Hair follicular keratinocyte (primary cell): ENCODE results near the genes CHRNB2, PMVK, SHC1 and FLAD1.

GRCh38 chr1:154330204-154330581, 4.9 kb downstream of the ATP8B2 start:
- RAMPAGE, long total RNA, result no peak

- RAMPAGE, long total RNA, result no peak
Observed at GRCh38 chr1:154331519-154332174, 6.3 kb downstream of the ATP8B2 start.

- RAMPAGE, long total RNA, result no peak
Observed at GRCh38 chr1:154419386-154419983, 14.3 kb downstream of the IL6R start.

DNA sequence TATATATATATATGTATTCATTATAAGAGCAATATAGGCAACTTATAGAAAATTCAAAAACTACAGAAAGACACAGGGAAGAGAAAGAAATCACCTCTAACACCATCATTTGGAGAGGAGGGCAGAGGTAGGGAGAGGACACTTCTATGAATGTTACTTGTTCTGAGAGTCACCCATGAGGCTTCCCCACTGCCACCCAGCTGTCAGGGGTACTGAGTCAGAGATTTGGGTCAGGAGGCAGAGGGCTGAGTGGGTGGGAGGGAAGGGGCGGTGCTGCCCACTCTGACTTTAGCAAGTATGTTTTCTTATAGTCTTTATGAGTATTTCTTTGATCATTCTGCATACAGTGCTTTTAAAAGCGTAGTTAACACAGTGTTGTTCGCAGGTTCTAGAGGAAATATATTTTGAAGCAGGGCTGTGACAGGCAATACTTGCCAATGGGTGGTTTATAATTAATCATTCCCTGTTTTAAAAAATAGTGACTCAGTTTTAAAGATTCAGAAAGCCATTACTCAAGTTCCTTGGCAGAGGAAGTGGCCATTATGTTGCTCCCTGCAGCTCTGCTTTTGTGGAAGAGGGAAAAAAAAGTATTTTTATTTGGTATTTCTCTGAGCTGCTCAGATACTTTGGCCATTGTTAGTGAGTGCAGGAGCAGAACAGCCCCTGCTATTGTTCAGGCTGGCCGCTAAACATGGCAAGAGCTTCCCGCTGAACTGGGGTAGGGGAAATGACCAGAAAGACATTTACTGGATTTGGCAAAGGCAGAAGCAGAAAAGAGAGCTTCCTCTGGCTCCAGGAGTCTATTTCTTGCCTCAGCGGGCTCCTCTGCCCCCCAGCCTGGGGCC, 18.4 kb downstream of the IL6R start:
- RAMPAGE, long total RNA, result no peak

DNA sequence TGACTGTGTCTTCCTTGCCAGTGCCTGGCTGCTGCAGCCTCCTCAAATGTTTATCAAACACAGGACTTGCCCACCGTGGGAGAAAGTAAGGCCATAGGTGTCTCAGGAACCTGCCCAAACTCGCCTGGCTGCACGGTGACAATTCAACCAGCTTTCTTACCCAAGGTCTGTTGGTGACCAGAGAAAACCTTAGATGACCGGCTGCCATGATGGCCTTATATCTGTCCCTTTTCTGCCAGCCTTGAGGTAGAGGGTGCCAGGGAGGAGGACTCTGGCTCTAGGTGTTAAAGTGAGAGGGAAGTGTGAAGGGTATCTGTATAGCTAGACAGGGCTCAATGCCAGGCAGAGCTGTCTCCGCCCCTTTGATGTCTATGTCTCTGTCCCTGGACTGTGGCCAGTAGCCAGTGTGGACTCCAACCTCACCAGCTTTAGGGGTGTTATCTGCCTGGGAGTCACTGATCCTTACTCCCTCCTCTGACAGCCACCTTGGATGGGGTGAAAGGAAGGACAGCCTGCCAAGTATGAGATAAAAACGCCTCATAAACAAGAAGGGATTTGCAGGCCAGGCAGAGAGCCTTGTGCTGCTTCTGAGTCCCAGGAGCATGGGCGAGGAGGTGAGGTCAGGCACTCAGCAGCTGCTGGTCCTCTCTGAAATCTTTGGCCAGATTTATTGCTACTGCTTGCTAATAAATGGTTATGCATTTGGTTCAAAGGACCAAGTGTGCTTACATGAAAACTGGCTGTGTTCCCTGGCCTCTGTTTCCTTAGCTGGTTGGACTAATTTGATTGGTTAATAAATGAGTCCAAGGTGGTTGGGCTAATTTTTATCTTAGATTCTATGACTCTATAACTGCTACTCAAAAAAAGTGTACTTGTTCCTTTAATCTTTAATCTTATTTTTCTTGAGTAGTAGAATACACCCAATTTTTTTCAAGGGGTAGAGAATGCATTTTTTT, 22.5 kb downstream of the IL6R start:
- RAMPAGE, long total RNA, result no peak

DNA sequence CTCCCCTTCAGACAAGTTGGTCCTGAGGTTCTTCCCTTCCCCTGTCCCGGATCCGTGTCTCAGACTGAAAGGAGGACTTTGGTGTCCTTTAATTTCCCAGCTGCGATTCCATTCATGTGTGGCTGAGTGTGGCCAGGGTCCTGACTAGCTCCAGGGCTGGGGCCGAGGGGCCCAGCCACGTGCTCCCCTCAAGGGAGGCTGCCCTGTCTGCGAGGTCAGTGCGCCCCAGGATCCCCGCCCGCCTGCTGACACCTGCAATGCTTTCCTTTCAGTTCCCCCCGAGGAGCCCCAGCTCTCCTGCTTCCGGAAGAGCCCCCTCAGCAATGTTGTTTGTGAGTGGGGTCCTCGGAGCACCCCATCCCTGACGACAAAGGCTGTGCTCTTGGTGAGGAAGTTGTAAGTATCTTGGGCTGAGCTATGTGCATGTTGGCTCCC, 25.1 kb downstream of the IL6R start:
- RAMPAGE, long total RNA, result no peak

DNA sequence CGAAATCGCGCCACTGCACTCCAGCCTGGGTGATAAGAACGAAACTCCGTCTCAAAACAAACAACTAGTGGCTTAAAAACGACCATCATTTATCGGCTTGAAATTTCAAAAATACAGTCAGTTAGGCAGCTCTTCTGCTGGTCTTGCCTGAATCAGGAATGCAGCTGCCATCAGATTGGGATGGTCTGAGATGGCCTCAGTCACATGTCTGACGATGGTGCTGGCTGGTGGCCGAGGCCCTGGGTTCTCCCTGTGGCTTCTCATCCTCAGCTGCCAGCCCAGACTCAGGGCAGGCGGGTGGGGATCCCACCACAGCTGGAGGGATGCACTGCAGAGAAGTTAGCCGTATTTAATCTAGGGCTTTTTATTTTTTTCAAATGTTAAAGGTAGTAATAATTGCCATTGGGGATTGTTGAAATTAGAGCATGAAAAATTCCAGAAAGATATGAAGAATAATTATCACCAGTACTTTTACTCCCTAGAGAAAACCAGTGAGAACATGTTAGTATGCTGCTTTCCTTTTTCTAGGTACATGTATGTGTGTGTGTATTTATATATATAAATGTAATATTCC, 31.4 kb downstream of the IL6R start:
- RAMPAGE, long total RNA, result no peak

GRCh38 chr1:154457586-154457837, 44.5 kb upstream of the TDRD10 start:
- RAMPAGE, long total RNA, result no peak

GRCh38 chr1:154484872-154485752, 16.9 kb upstream of the TDRD10 start:
- RAMPAGE, long total RNA, result no peak

DNA sequence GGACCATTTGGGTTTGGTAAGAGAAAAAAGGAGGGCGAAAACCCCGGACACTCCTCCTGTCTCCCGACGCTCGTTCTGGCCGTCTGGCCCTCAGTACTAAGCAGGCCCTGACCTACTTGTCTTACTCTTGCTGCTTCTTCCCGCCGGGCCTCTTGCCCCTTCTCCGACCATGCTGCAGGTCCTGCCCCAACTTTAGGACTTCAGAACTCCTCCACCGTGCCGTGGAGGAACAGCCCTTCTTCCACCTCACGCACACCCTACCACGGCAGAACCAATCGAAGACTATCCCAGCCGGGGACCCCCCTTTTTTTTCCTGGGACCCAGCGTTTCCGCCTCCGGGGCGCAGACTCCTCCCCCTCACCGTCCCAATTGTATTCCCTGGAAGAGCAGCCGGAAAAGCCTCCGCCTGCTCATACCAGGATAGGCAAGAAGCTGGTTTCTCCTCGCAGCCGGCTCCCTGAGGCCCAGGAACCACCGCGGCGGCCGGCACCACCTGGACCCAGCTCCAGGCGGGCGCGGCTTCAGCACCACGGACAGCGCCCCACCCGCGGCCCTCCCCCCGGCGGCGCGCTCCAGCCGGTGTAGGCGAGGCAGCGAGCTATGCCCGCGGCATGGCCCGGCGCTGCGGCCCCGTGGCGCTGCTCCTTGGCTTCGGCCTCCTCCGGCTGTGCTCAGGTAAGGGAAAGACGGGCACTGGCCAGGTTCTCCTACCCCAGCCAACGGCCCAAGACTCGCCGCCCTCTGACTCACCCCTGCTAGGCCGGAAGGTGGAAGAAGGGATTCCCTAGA, at the start of gene CHRNB2:
CHRNB2 (plus strand) TSS at position 345 of the 789 bp plus-strand sequence.
- RAMPAGE, long total RNA, result no peak

DNA sequence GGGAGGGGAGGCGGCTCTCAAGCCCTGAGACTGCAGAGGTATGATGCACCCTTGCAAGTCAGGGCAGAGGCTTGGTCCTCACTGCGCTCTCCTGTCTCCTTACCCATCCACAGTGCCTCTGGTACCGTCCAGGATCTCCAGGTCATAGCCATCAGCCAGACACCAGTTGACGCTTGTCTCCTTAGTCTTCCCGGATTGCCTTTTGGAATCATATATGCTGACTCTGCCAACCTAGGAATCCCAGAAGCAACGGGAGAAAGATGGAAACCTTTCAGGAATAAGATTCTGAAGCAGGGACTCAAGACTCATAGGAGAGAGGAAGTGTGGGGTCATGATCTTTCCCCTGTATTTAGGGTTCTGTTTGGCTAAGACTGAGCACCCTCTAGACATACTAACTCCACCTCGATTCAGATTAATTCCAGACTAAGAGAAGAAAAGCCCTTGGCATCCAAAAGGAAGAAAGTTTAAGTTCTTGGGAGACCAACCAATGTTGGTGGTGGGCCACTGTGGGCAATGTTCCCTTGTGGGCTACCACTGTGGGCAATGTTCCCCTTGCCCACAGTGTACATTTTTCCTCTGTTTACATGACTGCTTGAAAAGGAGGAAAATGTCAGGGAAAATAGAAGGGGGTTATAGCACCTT, 17.7 kb downstream of the CHRNB2 start:
- RAMPAGE, long total RNA, result no peak

DNA sequence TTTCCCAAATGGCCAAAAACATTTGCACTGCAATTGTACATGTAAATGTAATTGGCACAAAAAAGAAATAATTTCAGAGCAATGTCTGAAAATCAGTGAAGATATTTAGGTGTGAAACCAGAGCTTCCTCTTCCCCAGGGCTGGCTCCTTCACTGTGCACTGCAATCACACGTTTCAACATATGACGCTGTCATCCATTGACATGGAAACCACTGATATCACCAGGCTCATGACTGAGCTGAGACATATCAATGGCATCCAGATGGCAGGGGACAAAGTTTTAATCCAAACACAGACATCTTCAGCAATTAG, 107.9 kb upstream of the ADAR start:
- RAMPAGE, long total RNA, result no peak

- RAMPAGE, long total RNA, result no peak
Observed at GRCh38 chr1:154860202-154861007, 9.7 kb downstream of the KCNN3 start.

DNA sequence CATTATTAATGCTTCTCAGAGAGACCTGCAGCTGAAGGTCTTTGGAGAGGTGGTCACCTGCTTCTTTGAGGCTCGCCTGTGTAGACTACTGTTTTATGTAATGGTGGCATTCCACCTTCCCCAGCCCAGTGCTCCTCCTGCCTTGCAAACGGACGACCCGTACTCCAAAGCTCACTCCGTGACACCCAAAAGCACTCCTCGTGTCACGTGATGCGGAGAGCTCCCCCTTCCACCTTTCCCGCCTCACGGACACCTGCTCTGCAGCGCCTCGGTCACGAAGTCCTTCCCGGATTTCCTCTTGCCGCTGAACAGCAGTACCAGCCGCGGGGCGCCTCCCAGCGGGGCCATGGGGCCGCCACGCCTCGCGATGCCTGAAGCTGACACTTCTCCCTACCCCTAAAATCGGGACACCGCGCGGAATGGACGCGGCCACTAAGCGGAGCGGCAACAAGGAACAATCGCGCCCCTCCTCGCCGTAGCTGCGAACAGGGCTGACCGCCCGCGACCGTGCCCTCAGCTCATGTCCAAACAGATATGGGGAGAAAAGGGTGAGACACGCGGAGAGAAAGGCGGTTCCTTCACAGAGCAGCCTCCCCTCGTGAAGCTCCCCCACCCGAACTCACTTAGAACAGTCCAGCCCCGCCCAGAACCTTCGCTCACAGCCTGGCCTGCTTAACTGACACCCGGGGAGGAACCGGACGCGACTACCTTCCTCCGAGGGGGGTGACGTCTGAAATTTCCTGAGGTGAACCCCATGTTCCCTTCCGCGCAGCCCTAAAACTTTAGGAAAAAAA, at the start of gene PMVK:
PMVK (minus strand) TSS at position 382 of the 794 bp plus-strand sequence.
- RAMPAGE, long total RNA, result start-site peak on the minus strand centred at position 393 of the sequence, 43 bp wide, 31 and 27 reads in 2 replicates; start-site peak on the minus strand centred at position 555 of the sequence, 142 bp wide, 17 and 21 reads in 2 replicates

DNA sequence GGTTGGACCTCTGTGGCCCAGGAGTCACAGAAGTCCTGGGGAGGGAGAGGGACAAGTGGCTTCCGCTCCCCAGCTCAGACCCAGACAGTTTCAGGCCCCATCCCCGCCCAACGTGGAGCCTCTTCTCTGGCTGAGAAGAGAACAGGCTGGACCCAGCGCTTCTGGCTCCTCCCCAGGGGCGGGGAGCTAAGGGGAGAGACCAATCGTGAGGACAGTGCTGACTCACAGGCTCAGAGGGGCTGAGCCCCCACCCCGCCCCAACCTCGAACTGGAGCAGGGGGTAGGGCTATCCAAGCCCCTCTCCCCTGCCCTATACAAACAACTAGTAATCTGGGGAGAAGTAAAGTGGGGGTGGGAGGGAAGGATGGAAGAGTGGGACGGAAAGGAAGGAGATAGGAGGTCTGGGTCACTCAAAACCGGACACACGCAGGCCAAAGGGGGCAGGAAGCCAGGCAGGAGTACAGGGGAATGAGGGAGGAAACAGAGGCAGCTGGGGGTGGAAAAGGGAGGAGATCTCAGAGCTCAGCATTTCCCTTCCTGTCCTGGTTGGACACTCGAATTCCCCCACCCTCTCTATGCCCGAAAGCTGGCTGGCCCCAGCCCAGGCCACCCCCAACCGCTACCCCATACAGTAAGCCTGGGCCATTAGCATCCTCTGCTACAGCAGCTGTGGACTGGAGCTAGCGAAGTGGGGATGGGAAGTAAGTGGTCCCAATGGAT, at the start of gene SHC1:
SHC1 (minus strand) TSS at position 128 of the 720 bp plus-strand sequence.
- RAMPAGE, long total RNA, result no peak

GRCh38 chr1:154982950-154983709, at the start of gene FLAD1:
Gene FLAD1 (plus strand): TSS chr1:154983344.
- RAMPAGE, long total RNA, result start-site peak on the plus strand at chr1:154983330-154983383, 39 and 53 reads in 2 replicates

DNA sequence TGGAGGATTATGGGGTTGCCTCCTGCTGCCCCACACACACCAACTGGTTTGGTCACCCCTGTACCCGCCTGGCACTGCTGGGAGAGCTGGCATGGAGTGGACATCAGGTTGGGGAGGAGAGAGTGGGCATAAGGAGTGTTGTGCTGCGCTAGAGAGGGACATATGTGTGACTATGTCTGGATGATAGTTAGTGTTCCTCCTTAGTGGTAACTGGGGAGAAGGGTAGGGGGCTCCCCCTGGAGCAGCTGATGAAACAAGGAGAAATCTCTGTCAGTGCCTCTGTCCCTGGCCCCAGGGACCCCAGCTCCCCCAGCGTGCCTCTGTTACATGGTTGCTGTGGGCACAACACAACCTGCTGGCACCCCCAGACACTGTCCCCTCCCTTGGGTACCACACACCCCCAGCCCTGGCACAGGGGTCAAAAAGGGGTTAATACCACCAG, 1.9 kb downstream of the ZBTB7B start:
- RAMPAGE, long total RNA, result no peak

DNA sequence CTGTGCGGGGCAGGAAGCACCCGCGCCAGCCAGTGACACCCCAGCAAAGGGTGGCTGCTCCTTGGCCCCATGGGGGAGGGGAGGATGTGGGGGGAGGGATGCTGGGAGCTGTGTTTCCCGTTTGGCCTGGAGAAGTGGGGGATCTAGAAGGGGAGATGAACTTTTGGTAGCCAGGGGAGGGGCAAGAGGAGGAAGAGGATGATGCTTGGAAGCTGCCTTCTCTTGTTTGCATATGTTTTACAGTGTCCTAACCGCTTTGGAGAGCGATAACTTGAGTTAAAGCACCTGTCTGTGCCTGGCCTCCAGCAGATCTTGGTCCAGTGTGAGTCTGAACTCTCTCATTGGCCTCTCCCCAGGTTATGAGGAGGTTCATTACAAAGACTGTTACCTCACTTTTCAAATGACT, 11.2 kb downstream of the ZBTB7B start:
- RAMPAGE, long total RNA, result no peak

GRCh38 chr1:155054121-155054769, 3.1 kb downstream of the ADAM15 start:
- RAMPAGE, long total RNA, result no peak

DNA sequence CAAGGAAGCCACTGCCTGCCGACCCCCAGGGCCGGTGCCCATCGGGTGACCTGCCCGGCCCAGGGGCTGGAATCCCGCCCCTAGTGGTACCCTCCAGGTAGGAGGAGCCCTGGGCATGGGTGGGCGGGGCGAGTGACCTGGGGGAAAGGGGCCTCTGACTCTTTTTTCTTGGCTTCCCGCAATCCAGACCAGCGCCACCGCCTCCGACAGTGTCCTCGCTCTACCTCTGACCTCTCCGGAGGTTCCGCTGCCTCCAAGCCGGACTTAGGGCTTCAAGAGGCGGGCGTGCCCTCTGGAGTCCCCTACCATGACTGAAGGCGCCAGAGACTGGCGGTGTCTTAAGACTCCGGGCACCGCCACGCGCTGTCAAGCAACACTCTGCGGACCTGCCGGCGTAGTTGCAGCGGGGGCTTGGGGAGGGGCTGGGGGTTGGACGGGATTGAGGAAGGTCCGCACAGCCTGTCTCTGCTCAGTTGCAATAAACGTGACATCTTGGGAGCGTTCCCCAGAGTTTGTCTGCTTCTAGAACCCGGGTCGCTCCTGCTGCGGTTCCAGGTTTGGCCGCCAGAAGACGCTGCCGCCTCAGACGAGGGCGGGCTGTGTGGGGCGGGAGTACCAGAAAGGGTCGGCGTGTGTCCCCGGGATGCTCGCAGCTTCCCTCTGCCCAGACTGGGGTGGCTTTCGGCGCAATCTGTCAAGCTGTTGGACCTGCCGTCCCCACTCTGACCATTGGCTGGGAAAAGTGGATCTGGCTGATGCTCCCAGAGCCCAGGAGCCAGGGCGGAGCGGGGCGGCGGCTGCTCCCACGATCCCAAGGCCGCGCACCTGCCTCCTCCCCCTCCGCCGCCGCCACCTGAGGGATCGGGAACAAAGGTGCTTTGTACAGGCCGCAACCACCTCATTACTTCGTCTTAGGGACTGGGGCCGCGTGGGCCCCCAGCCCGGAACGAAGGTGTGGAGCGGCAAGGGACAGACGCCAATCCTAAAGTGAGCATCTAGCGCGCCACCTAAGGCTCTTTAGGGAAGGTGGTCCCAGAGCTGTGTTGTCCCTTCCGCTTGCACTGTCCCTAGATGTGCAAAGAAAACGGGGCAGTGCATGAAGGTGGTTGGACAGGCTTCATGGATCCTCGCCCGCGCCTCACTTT, 895 bp upstream of the EFNA4 start:
- RAMPAGE, long total RNA, result no peak